Penis (tissue), 1 donor: ENCODE measurements around a stretch of chr14.

DNA sequence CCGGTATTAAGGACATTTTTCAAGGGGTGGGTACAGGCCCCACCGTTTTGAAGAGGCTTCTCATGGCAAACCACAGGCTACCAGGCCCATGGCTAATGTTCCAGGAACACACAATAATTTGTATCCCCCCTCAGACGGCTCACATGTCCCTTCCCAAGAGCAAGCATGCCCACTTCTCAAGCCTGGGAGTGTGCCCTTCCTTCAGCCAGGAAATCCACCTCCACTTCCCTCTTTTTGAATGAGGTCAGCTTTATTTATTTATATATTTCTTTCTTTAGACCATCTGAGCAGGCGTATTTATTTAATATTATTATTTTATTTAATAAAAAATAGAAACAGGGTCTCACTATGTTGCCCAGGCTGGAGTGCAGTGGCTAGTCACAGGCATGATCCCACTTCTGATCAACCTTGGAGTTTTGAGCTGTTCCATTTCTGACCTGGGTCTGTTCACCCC lies 10.0 kb downstream of the HSP90AA1 start:
- PRO-cap = no peak

DNA sequence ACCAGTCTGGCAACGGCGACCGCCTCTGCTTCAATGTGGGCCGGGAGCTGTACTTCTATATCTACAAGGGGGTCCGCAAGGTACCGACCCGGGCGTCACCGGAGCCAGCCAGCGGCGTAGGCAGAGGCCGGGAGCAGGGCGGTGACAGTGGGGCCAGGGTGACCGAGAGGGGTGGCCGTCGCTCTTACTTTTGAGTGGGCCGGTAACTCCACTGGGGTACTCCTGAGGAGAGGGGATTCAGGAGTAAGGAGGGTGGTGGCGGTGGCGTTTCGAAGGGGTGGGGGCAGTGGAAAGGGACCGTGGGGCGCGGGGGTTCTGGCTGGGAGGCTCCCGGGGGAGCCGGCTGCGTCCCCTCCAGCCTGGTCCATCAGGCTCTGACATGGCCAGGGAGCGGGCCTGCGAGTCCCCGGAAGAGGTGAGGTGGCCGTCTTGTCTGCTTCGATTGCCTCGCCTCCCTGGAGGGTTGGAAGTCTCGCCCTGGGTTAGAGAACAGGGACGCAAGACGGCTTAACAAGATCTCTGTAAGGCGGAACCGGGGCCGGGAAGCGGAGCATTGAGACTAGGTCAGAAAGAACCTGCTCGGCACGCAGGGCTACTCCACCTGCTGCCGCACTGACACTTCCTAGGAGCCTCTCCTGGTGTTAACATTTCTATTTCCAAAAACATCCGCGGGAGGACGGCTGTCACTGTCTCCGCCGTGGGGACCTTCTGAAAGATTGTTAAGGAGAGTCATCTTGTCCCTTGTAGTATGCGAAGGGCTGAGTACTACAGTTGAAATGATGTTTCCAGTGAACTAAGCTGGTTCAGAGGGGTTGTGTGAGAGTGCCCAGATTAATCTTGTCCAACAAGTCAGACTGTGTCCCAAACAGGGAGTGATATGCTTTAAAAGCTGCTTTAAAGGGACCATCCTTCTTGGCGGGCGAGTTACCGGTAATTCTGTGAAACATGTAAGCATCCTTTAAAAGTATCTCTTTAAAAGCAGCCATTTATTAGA lies 693 bp downstream of the WDR20 start:
- PRO-cap = unidirectional peak, minus-strand start at position 35 of the sequence; unidirectional peak, minus-strand start at position 376 of the sequence; unidirectional peak, minus-strand start at position 457 of the sequence

- PRO-cap = no peak
Observed at GRCh38 chr14:102253037-102253739, 51.8 kb downstream of the MOK start.

GRCh38 chr14:102326521-102326984 lies 7.0 kb downstream of the ZNF839 start:
- PRO-cap = no peak

GRCh38 chr14:102374899-102375403 lies 12.2 kb downstream of the TECPR2 start:
- PRO-cap = no peak

DNA sequence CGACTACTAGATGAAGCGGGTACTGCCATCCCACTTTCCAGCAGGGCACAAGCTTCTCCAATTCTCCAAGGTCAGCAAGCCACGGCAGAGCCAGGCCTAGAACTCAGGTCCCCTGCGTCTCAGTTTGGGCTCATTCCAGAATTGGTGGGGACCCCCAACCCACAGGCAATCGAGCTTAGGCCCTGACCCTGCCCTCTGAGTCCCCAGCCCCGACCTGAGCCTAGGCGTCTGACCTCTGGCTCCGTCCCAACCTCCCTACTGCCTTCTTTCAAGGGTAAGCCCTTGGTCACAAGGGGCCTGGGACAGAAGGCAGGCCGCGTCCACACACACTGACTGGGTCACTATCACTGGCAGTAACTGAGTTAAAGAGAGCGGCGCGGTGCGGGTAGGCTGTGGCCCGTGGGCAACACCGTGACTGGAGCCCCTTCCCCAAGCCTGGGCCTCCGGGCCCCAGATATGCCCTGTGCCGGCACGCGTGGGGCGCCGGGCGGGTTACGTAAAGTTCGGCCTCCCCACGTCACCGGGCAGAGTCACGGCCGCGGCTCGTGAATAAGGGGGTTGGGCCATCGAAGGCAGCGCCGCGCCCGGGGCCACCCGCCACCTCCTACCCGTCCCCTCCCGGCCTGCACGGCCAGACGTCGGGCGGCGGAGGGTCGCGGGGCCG lies 693 bp downstream of the ANKRD9 start:
- PRO-cap = bidirectional peak, plus-strand start at position 634 of the sequence, minus-strand start at position 452 of the sequence

GRCh38 chr14:102544054-102544294 lies 34.4 kb upstream of the ANKRD9 start:
- PRO-cap = no peak

DNA sequence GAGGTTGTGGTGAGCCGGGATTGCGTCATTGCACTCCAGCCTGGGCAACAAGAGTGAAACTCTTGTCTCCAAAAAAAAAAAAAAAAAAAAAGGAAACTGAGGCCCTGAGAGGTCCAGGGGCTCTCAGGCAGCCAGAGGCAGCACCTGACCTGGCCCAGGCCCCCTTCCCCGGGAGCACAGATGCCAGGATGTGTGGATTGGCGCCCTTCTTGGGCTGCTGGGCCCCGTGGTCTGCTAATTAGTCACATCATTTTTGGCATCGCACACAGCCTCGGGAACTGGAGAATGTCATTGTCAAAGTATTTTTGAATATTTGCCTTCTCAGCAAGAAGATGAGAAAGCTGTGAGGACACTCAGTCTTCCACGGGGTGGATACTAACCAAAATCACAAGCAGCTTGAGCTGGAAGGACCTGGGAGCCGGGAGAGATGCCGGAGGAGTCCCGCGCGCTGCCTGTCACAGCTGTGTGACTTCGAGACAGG lies 12.6 kb upstream of the RCOR1 start:
- PRO-cap = no peak

DNA sequence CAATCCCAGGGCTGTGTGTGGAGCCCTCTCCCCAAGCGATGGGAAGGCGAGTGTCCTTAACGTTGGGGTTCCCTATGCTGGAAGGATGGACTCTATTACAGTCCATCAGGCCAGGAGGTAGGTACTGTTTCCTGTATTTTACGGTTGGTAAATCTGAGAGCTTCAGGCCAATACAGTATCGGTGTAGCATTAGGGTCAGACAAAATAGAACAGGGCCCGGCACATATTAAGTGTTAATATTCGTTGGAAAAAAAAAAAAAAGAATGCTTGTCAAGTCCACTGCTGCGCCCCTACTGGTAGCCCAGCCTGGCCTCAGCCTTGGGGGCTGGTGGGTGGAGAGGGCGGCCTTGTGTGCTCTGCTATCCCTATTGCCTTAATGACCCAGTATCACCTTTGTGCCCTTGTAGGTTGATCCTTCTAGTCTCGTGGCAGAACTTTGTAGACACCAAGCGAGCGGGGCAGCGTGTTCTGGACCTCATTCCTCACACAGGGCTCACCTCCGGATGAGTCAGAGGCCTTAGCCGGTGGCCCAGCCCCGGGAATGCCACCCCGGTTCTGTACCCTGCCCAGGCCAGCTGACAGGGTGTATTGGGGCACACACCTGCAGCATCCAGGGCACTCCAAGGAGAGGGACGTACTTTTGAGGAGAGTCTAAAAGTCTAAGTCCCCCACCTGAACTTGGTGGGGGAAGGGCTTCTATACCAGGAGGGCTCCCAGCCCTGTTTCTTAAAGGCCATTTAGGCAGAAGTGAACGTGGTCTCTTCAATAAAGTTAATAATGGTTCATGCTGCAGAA lies 1.8 kb upstream of the RCOR1 start:
- PRO-cap = unidirectional peak, plus-strand start at position 574 of the sequence

DNA sequence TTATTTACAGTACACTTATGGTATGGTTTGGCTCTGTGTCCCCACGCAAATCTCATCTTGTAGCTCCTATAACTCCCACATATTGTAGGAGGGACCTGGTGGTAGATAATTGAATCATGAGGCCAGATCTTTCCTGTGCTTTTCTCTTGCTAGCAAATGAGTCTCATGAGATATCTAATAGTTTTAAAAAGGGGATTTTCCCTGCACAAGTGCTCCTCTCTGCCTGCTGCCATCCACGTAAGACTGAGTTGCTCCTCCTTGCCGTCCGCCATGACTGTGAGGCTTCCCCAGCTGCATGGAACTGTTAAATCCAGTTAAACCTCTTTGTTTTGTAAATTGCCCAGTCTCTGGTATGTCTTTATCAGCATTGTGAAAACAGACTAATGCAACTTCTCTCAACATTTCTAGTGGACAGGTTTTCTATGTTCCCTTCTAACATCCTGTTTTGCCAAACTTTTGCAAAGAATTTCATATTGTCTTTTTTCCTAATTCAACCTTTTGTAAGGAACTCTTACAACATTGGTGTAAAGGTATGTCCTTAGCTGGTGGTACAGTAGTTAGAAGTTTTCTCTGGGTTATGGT lies 70.6 kb downstream of the RCOR1 start:
- PRO-cap = no peak

GRCh38 chr14:102778989-102779465 lies 1.8 kb downstream of the TRAF3 start:
- PRO-cap = no peak

- PRO-cap = no peak
Observed at GRCh38 chr14:102870187-102870887, 52.1 kb upstream of the AMN start.

DNA sequence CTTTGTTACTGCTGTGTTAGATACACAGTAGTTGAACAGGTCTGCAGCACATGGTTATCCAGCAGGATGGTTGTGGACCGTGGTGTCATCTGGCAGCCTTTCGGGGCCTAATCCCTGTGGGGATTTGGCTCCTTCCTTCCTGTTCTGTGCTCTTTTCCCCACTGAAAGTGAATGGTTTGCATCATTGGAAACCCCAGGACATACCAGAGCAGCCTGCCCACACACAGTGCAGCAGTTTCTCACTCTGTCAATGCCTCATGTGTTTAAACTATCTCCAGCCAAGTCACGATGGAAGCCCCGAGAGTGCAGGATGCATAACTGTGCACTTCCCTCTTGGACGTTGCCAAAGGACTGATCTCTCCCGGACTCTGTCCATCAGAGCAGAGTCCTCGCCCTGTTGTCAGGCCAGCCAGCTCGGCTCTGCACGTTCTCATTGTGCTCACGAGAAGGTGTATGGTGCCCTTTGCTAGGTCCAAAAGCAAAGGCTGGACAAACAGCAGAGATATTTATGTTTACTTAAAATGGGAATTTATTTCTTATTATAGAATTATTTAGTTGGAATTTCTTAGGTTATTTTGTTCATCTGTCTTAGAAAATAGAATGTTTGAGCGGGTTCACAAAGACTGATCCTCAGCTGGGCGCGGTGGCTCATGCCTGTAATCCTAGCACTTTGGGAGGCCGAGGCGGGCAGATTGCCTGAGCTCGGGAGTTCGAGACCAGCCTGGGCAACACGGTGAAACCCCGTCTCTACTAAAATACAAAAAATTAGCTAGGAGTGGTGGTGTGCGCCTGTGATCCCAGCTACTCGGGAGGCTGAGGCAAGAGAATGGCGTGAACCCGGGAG lies 28.8 kb upstream of the AMN start:
- PRO-cap = no peak

DNA sequence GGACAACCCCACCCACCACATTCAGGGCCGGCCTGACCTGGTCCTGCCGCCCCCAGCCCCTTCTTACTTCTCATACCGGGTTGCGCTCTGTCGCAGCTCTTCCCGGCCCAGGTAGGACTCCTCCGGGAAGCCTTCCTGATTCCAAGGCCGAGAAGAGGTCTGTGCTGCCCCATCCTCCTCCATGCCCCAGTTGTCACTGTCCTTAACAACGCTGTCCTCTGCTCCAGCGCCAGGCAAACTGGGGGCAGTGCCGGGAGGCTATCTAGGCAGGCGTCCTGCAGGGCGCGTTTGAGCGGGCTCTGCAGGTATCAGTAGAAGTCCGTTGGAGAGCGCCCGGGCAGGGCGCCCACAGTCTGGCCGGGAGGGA lies 714 bp downstream of the AMN start:
- PRO-cap = no peak

DNA sequence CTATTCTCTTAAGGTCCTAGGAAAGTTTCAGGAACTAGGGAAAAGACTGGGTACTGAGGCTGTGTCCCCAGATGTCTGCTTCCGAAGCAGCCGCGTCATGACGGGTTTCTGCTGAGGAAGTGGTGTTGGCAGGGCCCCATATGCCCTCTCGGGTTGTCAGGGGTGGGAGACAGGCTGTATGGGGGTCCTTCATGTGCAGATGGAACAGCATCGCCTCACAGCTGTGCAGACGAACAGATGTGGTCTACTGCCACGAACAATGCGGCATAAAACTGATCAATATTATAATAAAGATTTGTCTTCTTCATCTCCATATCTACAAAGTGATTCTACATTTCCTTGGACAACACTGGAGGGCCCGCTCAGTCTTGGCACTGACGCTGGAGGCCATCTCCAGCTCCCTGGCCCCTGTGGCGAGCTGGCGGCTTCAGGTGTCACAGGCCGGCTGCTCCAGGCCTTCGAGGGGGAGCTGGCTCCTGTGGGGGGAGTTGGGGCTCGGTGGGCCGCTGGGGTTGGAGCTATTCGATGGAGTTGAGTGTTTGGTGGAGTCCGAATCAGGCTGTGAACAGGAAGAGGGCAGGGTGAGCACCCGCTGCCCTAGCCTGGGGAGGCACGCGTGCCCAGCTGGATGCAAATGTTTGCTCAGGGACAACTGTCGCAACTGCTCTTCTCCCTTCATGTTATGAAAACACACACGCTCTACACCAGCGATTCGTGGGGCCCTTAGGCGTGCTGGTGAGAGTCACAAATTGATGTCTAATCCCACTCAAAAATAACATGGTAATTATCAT lies 11.0 kb downstream of the AMN start:
- PRO-cap = no peak

- PRO-cap = no peak
Observed at GRCh38 chr14:102973625-102974293, 51.3 kb downstream of the AMN start.

- PRO-cap = no peak
Observed at GRCh38 chr14:103014414-103015344, 42.7 kb downstream of the CDC42BPB start.

GRCh38 chr14:103107997-103108594 lies 13.6 kb downstream of the EXOC3L4 start:
- PRO-cap = no peak

DNA sequence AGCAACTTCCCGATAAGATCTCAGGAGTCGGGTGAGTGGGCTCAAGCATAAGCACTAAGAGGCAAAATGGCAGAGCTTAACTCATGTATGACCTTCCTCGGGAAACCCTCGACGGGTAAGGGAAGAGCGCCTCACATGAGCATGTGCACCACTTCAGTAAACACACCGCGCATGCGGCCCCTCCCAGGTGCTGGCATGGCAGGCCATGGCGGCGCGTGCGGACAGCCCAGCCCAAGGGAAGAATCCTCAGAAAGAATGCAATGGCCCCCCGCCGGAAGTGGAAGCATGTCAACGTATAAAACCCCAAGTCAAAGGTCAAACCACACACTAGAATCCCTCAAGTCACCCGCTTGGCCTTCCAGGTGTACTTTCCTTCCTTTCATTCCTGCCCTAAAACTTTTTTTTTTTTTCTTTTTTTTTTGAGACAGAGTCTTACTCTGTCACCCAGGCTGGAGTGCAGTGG lies 6.6 kb upstream of the TNFAIP2 start:
- PRO-cap = no peak

GRCh38 chr14:103128387-103128825 lies 5.1 kb downstream of the TNFAIP2 start:
- PRO-cap = no peak